Thyroid gland (tissue), 7 donors: ENCODE data around the genes SKA3 and SGCG.

DNA sequence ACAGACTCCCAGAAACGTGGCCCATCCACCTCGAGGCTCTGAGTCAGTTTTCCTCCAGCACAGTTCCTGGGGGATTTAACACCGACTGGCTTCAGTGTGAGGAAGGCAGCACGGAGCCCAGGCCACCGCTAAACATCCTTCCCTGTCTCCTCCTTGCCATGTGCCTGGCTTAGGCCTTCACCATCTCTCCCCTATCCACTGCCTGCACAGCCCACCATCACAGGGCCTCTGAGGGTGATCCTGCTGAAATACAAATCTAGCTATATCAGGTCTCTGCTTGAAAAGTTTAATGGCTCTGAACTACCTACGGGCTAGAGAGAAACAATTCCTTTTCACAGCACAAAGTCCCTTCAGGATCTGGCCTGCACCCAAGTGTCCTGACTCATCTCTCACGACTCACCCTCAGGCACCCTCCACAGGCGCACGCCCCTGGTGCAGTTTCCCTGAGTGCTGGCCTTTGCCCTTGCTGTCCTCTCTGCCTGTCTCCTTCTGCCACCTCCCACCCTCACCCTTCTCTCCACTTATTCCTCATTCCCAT, 901.8 kb downstream of the TUBA3C start:
- PRO-cap, 2 experiments, result no peak in any of the 2 experiments
- RAMPAGE, long total RNA, 5 experiments, result no peak in any of the 5 experiments

- PRO-cap, 2 experiments, result no peak in any of the 2 experiments
- RAMPAGE, long total RNA, 5 experiments, result no peak in any of the 5 experiments
These were observed 55.1 kb downstream of the MPHOSPH8 start for GRCh38 chr13:19688166-19689400.

- PRO-cap, 2 experiments, result no peak in any of the 2 experiments
- RAMPAGE, long total RNA, 5 experiments, result no peak in any of the 5 experiments
These were observed 18.1 kb downstream of the IL17D start for GRCh38 chr13:20721261-20722423.

DNA sequence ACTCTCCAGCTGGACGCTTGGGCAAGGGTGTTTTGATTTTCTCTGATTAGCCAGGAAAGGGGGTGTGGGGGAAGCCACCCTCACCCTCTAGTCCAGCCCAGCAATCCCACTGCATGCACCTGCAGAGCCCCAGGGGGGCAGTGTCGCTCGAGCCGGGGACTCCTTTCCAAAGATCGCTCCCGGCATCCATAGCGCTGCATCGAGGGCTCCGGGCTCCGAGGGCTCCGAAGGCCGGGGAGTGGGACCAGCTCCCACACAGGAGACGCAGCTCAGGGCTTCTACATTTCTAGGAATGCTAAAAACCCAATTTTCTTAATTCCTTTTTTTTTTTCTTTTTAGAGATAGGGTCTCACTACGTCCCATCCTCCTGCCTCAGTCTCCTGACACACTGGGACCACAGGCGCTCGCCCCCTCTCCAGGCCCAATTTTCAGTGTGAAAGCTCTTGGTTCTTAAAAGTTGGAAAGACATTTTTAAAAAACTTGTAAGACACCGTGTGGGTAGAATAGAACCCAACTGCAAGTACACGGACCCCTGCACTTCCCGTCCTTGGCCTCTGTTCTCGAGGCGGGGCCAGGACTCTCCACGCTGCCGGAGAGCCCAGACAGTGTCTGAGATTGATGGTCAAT, 38.3 kb downstream of the LATS2 start:
- PRO-cap, 2 experiments, result no peak in any of the 2 experiments
- RAMPAGE, long total RNA, 5 experiments, result no peak in any of the 5 experiments

GRCh38 chr13:21043756-21044434, 17.5 kb downstream of the LATS2 start:
- PRO-cap, 2 experiments, result no peak in any of the 2 experiments
- RAMPAGE, long total RNA, 5 experiments, result no peak in any of the 5 experiments

DNA sequence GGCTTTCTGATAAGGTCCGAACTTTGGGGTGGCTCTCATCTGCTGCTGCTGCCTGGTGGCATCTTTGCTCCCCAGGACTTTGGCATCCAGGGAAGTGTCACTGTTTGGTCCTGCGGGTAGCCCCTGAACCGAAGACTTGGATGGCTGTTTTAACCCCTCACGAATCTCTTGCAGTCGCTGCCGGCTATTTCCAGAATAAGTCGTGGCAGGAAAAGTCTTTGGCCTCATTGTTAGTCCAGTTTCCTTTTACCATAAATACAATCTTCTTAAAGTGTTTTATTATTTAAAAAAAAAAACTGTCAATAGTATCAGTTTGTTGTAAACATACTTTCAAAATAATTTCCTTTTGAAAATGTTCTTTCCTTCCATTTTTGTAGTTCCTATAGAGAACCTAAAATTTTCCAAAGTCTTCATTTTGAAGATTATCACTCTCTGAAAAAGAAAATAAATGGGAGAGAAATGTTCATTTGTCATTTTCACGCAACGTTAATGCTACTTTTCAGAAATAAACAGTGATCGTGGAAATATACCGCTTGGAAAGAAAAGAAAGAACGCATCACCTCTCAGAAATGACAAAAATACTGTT, 15.5 kb downstream of the LATS2 start:
- PRO-cap, 2 experiments, result no peak in any of the 2 experiments
- RAMPAGE, long total RNA, 5 experiments, result no peak in any of the 5 experiments

DNA sequence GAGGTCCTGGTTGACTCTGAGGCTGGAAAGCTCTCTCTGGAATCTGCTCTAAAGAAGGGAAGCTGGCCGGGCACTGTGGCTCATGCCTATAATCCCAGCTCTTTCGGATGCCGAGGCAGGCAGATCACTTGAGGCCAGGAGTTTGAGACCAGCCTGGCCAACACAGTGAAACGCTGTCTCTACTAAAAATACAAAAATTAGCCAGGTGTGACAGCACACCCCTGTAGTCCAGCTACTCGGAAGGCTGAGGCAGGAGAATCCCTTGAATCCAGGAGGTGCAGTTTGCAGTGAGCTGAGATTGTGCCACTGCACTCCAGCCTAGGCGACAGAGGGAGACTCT, 11.6 kb downstream of the LATS2 start:
- PRO-cap, 2 experiments, result no peak in any of the 2 experiments
- RAMPAGE, long total RNA, 5 experiments, result no peak in any of the 5 experiments

DNA sequence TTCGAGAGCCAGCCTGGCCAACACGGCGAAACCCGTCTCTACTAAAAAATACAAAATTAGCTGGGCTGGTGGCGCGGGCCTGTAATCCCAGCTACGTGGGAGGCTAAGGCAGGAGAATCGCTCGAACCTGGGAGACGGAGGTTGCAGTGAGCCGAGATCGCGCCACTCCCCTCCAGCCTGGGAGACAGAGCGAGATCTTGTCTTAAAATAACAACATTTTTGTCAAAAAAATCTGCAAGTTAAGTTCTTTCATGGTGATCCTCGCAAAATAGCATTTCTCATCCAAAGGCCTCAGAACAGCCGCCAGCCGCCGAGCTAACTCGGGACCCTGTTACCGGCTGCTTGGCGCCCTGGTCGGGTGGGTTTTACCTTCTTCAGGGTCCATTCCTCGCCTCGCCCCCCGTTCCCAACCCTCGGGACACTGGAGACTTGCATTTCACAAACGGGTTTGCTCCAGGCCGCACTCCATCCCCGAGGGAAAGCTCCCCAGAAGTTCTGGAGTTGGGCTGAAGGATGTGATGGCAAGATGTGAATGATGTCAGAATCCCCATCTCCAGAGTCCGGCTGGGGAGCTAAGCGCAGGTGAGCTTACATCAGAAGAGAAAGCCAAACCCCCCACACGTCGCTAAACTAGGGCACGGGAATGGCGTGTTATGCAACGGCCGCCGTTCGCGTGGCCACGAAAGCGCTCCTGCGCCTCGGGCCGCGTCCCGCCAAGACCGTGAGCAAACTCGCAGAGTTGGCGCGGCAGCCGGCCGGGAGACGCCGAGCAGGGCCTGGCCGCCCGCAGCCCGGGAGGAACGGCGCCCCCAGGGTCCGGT, 1.4 kb downstream of the LATS2 start:
- PRO-cap, 2 experiments, result peak in 2 of 2 experiments; most common plus-strand start position 556 of the sequence (in 2); most common minus-strand start position 733 of the sequence (in 2)
- RAMPAGE, long total RNA, 5 experiments, result no peak in any of the 5 experiments

DNA sequence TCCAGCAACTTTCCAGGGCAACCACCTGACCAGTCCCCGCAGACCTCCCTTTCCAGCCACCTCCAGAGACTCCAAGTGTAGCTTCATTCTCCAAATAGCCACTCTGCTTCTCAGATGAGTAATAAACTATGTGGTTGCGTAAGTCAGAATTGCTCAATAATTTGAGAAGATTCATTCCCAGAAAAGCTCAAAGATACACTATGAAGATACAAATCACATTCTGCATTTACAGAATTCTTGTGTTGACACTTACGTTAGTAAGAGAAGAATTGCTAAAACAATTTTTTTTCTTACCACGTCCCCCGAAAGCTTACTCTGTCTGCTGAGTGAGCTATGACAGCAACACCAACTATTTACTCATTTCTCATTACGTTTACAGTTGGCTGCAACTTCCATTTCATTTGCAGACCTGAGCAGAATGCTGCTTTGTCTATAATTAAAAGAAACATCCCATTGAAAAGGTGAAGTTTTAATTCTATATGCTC, 8.3 kb upstream of the LATS2 start:
- PRO-cap, 2 experiments, result no peak in any of the 2 experiments
- RAMPAGE, long total RNA, 5 experiments, result no peak in any of the 5 experiments

- PRO-cap, 2 experiments, result peak in 2 of 2 experiments; most common plus-strand start chr13:21075661 (in 1); most common minus-strand start chr13:21075559 (in 2)
- RAMPAGE, long total RNA, 5 experiments, result no peak in any of the 5 experiments
These were observed 14.0 kb upstream of the LATS2 start for GRCh38 chr13:21074928-21076198.

DNA sequence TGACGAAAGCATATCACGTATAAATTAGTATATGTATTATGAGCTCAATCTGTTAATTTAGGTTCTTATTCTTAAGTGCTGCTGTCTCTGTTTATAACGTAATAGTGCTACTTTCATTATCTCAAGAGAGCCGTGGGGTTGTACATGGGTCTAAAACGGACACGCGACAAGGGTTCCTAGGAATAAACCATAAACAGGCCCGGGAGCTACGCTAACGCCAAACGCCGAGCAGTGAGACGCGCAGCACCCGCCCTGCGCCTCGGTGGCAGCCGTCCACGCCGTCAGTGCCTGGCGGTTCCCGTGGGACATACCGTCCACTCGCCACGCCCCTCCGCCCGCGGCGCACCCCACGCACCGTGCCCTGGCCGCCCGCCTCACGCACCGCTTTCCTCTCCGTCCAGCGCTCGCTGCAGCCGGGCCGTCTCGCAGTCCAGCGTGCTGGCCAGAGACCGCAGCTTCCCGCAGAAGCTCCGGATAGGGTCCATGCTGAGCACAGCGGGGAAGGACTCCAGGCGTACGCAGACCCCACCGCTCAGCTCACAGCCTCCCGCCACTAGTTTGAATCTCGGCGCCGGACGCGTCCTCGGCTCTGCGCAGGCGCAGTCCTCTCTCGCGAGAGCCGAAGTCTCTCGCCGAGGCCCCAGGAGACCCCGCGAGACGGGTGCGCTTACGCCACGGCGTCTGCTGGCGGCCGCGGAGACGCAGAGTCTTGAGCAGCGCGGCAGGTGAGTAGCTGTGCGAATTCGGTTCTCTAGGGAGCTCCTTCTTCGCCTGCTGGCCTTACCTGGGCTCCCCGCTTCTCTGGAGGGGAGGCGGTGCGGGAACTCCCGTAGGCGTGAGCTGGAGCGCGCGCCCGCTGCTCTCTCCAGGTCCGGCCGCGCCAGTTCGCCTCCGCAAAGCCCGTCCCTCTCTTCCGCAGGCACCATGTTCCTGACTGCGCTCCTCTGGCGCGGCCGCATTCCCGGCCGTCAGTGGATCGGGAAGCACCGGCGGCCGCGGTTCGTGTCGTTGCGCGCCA, at the start of gene SKA3:
Gene SKA3, minus strand, starts transcription at position 560 of the 1,018 bp plus-strand sequence.
- PRO-cap, 2 experiments, result peak in 2 of 2 experiments; most common plus-strand start position 971 of the sequence (in 2); most common minus-strand start position 926 of the sequence (in 1)
- RAMPAGE, long total RNA, 5 experiments, result start-site peak on the plus strand in 5 of 5 experiments, centred at positions 680 to 684 of the sequence, 2,394 to 8,591 reads per replicate; start-site peak on the minus strand in 3 of 5 experiments, centred at positions 548 to 582 of the sequence, 5 to 81 reads per replicate

DNA sequence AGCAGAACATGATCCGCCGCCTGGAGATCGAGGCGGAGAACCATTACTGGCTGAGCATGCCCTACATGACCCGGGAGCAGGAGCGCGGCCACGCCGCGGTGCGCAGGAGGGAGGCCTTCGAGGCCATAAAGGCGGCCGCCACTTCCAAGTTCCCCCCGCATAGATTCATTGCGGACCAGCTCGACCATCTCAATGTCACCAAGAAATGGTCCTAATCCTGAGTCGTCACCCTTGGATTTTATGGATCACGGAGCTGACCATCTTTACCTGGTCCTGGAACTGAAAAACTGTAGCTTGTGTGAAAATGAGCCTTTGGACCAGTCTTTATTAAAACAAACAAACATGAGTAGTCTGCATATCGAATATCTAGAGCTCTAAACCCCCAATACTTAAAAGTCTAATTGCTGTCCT, 558 bp downstream of the MRPL57 start:
- PRO-cap, 2 experiments, result no peak in any of the 2 experiments
- RAMPAGE, long total RNA, 5 experiments, result no peak in any of the 5 experiments

DNA sequence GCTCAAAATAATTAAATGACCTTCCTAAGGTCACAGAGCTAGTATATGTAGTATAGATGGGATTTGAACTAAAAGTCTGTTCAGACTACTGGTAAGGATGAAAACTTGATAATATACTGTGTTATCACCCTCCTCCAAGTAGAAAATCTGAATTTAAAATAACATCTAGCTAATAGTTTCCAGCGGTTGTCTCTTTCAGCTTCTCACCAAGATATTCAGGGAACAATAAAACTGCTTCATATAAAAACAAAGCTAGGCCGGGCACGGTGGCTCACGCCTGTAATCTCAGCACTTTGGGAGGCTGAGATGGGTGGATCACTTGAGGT, 31.8 kb downstream of the ZDHHC20 start:
- PRO-cap, 2 experiments, result no peak in any of the 2 experiments
- RAMPAGE, long total RNA, 5 experiments, result no peak in any of the 5 experiments

GRCh38 chr13:22218557-22219215, 547.8 kb downstream of the FGF9 start:
- PRO-cap, 2 experiments, result no peak in any of the 2 experiments
- RAMPAGE, long total RNA, 5 experiments, result no peak in any of the 5 experiments

DNA sequence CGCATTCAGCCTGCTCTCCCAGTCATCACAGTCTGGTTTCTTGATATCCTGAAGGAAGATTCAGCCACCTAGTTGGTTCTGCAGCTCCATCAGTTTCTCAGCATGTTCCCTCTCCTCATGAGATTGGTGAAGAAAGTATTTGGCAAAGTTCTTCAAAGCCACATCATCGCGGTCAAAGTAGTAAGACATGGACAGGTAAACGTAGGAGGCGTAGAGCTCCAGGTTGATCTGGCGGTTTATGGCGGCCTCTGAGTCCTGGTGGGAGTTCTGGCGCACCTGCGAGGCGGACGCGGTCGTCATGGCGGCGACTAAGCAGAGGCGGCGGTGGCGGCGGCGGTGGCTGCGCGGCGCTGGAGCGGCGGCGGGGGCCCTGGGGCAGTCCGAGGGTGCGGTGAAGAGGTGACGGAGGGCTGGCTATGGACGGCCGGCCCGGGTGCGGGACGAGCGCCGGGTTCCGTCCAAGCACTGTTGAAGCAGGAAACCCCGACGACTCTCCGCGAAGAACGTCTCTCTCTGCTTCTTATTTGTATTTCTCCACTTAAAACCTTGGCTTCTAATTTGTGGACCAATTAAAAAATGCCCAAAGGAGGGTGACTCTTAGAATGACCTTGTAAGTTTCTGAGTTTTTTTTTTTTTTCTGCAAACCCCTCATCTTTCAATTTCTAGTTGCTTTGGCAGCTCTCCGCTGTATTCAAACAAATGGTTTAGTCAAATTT, 484.3 kb upstream of the SGCG start:
- PRO-cap, 2 experiments, result no peak in any of the 2 experiments
- RAMPAGE, long total RNA, 5 experiments, result no peak in any of the 5 experiments

DNA sequence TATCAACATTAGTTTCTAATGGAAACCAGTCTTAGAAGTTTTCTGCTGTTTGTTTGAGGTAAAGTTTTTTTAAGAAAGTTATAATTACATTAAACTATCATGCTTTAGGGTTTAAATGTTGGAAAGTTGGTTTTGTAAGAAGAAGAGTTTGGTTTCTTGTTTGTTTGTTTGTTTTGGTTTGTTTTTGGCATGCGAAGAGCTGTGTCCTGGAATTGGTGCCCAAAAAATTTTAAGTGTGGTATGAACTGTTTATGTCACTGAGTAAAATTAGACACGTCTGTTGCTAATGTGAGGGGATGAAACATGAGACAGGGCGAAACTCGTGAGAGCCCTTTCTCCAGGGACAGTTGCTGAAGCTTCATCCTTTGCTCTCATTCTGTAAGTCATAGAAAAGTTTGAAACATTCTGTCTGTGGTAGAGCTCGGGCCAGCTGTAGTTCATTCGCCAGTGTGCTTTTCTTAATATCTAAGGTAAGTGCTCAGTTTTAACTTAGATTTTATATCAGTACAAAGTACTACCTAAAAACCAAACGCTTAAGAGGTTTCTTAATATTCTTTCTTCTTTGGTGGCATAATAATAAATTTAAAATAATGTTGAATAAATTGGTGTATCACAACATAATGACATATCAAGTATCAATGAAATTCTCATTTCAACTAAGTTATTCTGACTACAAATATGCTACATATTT, at the start of gene SGCG:
Gene SGCG, plus strand, starts transcription at position 374 of the 691 bp plus-strand sequence.
- PRO-cap, 2 experiments, result no peak in any of the 2 experiments
- RAMPAGE, long total RNA, 5 experiments, result no peak in any of the 5 experiments

DNA sequence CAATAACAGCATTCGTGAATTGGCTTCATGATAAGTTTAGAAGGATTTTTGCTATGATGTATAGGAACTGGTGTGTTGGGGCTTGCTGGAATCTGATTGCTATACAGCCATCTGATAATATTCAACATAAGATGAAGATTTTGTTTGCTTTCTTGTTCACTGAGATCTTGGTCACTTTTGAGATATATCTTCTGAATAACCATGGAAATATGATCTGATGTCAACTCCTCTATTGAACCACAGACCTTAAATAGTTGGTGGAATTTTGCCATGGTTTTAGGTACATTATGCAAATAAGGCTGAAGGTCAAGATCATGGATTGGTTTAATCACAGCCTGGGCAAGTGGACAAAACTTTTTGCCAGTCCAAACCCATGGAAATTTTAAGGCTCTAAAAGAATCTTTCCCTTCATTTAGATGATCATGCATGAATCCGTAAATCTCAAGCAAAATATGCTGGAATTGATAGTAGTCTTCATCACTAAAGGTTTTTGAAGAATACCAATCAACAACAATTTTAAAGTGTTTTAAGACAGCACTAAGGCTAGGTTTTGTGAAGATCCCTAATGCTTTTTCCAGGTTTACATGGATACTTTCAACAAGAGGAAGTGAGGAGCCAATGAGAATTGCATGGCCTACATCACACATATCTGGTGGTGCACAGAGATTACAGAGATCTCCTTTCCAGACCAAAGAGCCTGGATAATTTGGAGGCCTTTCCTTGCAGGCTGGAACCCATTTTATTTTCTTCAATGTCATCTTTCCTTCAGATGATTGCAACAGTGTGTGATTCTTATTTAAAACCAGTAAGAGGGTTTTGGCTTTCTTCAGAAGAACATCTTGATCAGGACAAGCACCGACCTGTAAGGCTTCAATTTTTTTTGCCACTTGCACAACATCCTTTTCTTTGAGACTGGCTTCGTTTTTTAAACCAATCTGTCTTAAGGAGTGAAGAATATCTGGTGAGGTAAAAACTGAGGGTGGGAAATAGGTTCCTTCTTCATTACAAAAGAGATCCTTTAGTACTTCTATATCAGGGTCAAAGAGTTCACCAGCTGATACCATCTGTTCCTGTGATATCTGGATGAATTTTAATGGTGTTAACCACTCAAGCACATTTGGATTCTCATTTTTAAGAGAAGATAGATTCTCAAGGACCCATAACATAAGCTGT, 93.4 kb downstream of the SACS start:
- PRO-cap, 2 experiments, result no peak in any of the 2 experiments
- RAMPAGE, long total RNA, 5 experiments, result no peak in any of the 5 experiments

DNA sequence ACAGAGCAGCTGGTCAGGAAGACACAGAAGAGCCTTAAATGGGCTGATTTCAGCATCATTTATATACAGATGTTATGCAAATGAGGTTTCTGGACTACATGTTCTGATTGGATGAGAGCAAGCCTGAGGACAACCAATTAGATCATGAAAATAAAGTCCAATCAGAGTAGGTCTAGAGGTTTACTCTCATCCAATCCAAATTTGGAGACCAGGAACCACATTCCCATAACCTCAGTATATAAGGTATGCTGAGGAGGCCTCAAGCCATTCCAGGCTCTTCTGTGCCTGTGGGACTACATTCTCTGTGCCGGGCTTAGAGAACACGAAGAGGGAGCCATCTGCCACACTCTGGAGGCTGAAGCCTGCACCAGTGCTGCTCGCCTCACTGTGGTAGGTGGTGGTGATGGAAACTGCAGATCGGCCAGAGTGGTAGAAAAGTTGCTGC, 144.7 kb downstream of the TNFRSF19 start:
- PRO-cap, 2 experiments, result no peak in any of the 2 experiments
- RAMPAGE, long total RNA, 5 experiments, result no peak in any of the 5 experiments

DNA sequence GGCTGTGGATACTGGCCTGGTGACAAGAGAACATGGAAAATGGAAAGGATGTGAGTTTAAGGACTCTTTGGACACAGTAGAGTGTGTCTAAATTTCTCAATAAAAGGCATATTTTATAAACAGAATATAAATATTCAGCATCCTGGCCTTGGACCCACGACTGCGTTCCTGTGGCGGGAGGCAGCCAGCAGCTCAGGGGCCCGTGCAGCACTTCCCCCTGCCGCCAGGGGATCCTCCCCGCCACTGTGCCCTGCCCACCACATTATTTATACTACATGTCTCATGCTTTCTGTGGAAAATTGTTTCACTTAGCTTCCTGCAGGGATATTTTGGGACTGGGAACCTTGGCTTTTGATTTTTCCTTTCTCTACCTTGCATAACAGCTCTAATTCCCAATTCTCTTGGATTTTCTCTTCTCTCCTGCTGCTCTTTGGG, 107.9 kb upstream of the SPATA13 start:
- PRO-cap, 2 experiments, result no peak in any of the 2 experiments
- RAMPAGE, long total RNA, 5 experiments, result no peak in any of the 5 experiments

- PRO-cap, 2 experiments, result peak in 1 of 2 experiments; most common plus-strand start chr13:24149085 (in 1); most common minus-strand start chr13:24148896 (in 1)
- RAMPAGE, long total RNA, 5 experiments, result no peak in any of the 5 experiments
These were observed 11.9 kb upstream of the SPATA13 start for GRCh38 chr13:24148528-24149181.